ENCODE measurements around a stretch of chr9.

DNA sequence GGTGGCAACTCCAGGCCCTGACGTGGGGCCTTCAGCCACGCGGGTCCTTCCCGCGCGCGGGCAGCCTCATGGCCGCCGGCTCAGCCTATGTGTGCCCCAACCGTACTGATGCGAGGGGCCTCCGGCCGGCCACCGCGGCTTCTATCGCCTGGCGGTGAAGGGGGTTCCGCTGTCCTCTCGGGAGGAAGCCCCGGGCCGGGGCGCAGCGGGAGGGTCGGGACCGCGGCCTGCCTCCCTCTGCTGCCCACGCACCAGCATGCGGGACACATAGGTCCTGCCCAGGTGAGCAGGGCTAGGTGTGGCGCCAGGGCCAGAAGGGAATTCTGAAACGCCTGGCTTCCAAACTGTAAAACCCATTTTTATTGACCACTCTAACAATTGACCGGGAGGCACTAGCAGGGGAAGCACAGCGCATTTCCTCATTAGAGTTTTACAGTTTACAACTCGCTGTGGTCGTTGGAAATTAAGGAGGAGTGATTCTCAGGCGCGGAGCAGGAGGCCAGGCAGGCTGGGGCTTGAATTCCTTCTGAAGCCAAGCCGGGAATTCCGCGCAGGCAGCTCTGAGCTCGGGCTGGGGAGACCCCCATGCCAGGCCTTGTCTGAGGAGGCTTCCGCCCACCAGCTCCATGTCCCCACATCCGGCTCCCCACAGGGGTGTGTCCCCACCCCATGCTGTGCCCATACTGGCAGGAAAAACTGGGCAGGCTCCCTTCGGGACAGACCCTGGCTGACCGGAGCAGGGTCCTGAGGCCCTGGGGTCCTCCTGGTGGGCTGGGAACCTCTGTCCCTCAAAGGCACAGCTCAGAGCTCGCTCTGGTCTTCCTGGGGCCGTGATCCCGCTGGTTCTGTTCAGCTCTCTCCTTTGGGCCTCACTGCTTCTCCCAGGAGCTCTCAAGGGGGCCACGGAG, 982 bp upstream of the NRARP start:
- PRO-cap = no peak
- RRBS, 2 experiments = 16 to 26% methylated on average over 17 to 20 of the region's 48 CpGs

- PRO-cap = no peak
- RRBS, 2 experiments = 35 to 39% methylated on average over 2 of the region's 44 CpGs
These were observed 12.4 kb upstream of the NRARP start for GRCh38 chr9:137314164-137315162.

DNA sequence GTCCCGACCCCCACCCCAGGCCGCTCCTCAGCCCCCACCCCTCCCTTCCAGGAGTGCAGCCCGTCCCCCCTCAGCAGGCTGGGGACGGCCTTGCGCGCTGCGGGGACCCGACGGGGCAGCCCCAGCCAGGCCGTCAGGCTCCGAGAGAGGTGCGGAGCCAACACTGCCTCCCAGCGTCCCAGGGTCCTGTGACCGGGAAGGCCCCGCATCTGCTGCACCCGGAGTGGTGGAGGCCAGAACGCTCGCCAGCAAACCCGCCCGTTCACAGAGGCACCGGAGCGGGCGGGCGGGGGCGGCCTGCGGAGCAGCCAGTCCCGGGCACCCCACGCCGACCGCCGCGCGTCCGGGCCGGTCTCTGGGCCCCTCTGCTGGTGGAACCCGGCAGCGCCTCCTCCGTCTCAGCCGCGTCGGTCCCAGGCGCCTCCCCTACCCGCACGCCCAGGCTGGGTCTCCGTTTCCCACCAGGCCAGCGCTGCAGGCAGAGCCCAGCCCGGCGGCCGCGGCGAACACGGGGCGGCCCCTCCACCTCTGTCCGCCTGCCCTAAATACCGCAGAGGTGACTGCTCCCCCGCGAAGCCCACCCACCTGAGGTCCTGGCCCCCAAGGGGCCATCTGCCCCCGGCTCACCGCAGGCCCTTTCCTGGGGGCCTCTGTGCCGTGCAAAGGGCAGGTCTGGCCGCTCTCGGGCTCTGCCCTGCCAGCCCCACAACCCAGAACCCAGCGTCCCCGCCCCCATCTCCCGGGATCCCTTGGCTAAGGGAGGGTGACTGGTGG, 16.0 kb downstream of the EXD3 start:
- PRO-cap = no peak
- RRBS, 2 experiments = 2 to 3% methylated on average over 12 to 25 of the region's 65 CpGs

DNA sequence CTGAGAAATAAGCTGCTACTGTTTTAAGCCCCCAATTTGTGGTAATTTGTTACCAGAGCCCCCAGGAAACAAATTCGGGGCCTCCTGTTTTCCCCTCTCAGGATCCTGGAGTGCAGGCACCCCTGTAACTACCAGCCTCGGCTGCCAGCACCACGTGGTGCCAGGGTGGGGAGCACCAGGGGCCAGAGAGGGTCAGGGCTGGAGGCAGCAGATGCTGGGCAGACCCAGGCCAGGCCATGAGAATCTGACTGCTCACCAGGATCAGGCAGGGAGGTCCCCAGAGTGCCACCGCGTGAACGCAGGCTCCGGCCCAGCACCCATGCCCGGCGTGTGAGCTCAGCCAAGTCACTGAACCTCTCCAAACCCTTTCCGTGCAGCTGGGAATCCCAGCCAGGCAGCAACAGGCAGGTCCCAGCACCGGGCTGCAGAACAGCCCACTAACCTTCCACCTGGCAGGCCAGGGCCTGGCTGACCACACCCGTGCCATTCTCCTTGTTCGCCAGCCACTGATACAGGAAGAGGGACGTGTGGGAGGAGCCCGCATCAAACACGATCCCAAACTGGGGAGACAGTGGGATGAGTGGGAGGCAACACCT, 3.5 kb downstream of the ENTPD8 start:
- PRO-cap = no peak
- RRBS, 2 experiments = 76 to 97% methylated on average over 3 of the region's 16 CpGs

- PRO-cap = no peak
- RRBS, 2 experiments = no CpG with 5 or more reads among the region's 19 CpGs
These were observed 4.0 kb upstream of the ENTPD8 start for GRCh38 chr9:137444887-137445743.

DNA sequence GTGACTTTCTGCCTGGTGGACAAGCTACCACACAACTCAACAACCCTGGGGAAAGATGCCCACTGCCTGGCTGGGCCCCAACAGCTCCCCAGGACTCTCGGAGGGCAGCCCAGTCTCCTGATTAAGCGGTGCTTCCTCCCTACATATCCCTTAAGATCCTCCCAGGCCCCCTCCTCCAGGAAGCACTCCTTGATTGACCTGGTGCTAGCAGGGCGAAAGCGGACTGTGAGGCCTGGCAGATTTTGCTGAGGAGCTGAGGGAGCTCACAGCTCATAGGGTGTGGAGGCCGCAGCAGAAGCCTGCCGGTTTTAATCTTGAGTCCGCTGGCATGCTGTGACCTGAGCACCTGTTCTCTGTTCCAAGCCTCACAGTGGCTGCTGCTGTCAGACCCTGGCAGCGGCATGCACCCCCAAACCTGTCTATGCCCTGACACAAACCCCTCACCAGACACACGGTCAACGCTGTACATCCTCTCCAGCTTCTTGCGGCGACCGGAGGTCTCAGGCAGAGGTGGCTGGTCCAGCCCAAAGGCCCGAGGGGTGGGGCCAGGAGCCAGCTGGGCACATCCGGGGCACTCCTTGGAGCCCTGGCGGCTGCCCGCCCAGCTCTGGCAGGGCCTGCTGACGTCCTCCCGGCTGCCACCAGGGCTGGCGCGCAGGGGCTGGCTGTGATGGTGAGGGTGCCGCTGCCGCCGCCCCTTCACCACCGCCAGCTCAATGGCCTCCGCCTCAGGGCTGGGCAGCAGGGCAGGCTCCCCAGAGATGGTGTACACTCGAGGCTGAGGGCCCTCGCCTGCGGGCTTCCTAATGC, 2.0 kb downstream of the NSMF start:
- PRO-cap = no peak
- RRBS, 2 experiments = 38 to 58% methylated on average over 7 of the region's 29 CpGs

DNA sequence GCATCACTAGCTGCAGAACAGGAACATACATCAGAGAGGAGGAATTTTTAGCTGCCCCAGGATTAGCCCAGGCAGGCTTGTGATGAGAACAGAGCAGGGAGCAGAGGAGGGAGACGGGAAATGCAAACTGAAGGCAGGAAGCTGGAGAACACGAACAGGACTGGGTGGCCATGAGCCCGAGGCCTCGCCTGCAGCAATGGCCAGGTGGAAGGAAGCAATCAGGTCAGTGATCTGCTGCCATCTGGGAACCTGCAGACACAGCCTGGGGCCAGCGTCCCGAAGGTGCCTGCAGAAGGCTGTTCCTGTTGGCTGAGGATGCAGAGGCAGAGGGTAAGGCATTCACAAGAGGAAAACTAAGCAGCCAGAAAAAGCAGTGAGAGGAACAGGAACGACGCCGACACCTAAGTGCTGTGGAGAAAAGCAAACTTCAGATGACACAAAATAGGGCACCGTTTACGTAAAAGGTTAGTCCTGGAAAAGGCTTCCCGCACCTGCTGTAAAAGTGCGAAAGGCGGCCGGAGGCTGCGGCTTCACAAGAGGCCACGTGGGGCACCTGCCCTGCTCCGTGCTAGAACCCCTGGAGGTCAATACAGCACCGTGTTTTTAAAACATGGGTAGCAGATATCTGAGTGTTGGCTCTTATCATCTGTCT, 20.6 kb upstream of the NSMF start:
- PRO-cap = no peak
- RRBS, 2 experiments = no CpG with 5 or more reads among the region's 19 CpGs

- PRO-cap = no peak
- RRBS, 2 experiments = 75 to 82% methylated on average over 6 of the region's 32 CpGs
These were observed 36.4 kb downstream of the PNPLA7 start for GRCh38 chr9:137513612-137514345.

- PRO-cap = no peak
- RRBS, 2 experiments = 100% methylated on average over 1 to 2 of the region's 28 CpGs
These were observed 2.9 kb downstream of the DPH7 start for GRCh38 chr9:137575432-137576665.

DNA sequence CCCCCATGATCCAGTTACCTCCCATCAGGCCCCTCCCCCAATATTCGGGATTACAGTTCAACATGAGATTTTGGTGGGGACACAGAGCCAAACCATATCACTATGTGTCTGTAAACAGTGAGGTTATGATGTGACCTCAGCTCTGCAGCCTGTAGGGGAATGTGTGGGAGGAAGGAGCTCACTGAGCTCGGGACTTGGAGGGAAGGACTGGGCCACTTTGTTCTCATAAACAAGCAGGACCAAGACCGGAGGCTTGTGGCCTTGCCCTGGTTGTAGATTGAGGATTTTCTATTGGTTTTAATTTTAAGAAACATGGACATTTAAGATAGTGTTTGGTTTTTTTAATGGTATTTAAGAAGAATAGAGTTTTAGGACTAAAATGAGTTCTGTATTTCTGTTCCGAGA, 85.3 kb downstream of the EHMT1 start:
- PRO-cap = no peak
- RRBS, 2 experiments = no CpG with 5 or more reads among the region's 4 CpGs

DNA sequence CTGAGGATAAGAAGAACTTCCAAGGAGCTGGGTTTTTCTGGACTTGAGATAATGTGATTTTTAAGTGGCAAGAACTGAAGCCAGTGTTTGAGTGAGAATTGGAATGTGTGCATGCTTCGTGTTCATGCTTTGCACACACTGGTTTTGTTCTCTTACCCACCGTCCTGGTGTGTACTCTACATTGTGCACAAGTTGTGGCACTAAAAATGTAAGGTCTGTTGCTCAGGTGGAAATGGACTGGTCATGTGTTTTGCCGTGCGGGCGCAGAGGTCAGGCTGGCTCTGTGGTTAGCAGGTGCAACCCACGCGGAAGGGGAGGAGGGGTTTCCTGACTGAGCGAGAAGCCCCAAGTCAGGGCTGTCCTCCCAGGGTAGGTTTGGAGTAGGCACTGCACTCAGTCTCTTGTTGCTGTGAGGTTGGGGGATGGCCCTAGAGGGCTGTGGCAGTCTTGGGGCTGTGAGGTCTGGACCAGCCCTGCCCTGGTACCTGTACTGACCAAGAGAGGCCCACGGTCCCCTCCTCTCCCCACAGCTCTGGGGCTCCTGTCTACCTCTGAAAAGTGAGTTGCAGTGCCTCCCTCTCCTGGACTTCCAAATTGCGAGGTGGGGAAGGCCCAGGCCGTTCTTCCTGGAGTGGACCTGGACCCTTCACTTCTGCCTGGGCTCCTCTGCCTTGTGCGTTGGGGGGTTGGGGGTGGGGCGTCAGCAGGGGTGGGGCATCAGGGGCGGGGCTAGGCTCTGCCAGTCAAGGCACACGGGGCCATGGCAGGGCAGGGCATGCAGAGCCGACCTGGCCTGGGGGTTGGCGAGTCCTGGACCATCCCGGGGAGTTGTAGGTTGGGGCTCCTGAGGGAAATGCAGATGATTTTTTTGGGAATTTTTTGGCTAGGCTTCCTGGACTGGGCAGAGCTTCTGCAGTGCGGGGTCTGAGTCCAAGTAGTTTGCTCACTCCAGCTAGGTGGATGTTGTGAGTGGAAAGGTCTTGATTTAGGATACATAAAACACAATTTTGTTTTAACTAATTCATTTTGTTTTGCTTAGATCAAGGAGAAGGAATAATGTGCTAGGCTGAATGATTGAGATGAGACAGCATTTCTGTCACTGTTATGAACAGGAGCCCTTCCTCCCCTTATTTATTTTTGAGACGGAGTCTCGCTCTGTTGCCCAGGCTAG, 86.9 kb downstream of the EHMT1 start:
- PRO-cap = no peak
- RRBS, 2 experiments = no CpG with 5 or more reads among the region's 21 CpGs

DNA sequence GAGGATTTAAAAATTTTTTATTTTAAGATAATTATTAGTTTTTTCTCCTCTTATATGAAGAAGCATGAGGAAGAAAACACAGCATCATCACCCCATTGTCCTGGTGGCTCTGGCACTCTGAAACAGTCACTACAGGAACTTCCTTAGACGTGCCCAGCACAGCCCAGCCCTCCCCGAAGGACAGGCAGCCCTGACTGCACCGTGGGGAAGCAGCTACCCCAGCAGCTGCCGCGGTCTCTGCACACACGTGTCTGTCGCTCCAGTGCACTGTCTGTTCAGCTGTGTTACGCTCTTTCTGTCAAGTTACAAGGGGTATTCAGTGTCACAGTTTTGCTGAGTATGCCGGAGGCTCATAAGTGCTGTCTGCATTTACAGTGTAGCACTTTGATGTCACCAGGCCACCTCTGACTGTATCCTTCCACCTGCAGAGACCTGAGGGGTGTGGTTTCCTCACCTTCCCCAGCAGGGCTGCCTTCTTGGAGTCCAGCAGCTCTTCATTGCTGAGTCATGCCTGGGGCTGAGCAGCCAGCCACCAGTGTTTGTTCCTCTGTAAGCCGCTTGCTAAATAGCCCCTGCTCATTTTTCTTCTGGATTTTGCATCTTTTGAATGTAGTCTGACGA, 126.7 kb downstream of the EHMT1 start:
- PRO-cap = no peak
- RRBS, 2 experiments = no CpG with 5 or more reads among the region's 11 CpGs

- PRO-cap = no peak
- RRBS, 2 experiments = no CpG with 5 or more reads among the region's 20 CpGs
These were observed 115.1 kb upstream of the CACNA1B start for GRCh38 chr9:137762306-137762965.

DNA sequence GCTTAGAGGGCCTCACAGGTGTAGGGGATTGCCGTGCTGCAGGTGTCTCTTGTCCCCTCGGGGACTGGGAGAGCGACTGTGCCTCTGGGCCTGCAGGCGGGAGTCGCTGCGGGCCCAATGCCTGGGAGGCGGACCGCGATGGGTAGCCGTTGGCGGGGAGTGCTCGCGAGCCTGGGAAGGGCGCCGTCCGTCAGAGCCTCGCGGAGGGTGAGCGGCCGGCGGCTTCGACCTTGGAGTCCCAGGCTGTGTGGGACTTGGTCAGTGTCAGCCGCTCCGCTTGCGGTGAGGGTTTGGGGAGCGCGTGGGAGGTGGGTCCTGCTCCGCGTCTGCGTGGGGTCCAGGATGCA, 89.0 kb upstream of the CACNA1B start:
- PRO-cap = no peak
- RRBS, 2 experiments = no CpG with 5 or more reads among the region's 30 CpGs

GRCh38 chr9:137837511-137838158, 39.9 kb upstream of the CACNA1B start:
- PRO-cap = no peak
- RRBS, 2 experiments = 92 to 93% methylated on average over 2 of the region's 12 CpGs

Measured in astrocyte (in vitro differentiated cells and primary cell).